Left cardiac atrium (tissue), 1 donor: Measurements from ENCODE around the gene MAP3K2.

GRCh38 chr2:120521964-120522889 is 176.3 kb downstream of the INHBB start:
- PRO-cap = no peak

GRCh38 chr2:120576777-120577309 is 158.8 kb upstream of the GLI2 start:
- PRO-cap = no peak

GRCh38 chr2:120596837-120597462 is 138.7 kb upstream of the GLI2 start:
- PRO-cap = no peak

- PRO-cap = no peak
Observed at GRCh38 chr2:120740782-120741238, 5.1 kb downstream of the GLI2 start.

DNA sequence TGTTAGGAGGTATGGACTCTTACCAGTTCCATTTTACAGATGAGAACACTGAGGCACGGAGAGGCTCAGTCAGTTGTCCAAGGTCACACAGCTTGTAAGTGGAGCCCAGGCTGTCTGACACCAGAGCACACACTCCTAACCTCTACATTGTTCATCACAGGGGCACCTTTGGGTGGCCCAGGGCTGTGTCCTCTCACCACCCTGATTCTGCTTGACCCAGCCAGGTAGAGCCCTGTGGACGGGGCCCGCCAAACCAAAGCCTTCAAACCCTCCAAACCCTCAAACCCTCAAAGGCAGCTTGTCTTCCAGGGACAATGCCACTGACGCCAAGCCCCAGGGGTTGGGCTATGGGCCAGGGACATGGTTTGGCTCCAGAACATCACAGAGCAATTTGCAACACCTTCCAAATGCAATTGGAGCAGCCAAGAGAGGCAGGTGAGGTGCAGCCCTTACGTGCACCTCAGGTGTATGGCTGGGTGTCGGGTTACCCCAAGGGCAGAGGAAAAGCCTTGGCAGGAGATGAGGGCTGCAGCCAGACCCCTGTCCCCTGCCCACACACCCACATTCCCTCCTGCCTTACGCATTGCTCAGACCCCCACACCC is 89.0 kb downstream of the TFCP2L1 start:
- PRO-cap = no peak

DNA sequence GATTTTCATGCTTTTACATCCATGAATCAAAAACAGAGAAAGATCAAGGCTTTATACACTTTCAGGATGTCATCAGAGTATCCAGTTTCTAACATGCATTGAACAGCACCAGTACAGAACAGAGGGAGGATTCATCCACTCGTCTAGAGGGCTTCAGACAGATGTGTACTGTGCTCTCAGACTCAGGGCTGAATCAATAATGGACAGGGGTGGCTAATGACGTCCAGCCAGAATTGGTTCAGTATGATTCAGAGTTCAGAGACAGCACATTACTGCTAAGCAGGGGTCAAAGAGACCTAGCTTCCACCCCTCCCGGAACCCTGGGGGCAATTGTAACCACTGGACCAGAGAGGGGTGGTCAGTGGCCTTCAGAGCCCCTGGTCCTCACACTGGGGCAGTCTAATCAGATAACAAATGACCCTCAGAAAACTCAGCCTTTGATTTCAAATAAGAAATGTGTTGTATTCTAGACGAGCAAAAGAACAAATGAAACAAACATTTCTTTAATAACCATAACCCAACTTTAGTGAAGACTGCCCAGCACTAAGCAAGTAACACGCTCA is 81.2 kb downstream of the CLASP1 start:
- PRO-cap = no peak

GRCh38 chr2:122546047-122546379 is 790.6 kb downstream of the TSN start:
- PRO-cap = no peak

DNA sequence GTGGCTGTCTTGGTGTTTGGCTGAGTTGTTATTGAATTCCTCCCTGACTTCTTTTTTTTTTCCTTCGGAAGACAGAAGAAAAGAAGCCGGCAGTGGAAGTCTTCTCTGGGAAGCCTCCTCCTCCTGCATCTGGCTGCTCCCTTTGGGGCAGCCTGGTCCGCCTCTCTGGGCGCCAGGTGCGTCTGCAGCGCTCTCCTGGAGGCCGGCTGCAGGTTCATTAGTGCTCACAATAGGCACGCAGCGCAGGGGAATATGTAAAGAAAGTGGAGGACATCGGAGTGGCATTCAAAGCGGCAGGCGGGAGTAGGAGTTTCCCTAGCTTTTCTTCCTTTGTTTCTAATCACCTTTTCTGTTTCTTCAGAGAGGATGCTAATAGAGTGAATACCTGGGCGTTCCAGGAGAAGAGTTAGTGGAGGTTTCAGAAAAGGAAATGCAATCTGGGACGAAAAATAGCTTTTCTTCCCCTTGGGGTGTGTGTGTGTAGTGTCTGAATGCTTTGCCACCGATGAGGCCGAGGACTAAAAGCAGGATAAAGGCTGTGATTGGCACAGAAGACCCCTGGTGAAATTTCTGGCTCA is 905.9 kb downstream of the TSN start:
- PRO-cap = no peak

DNA sequence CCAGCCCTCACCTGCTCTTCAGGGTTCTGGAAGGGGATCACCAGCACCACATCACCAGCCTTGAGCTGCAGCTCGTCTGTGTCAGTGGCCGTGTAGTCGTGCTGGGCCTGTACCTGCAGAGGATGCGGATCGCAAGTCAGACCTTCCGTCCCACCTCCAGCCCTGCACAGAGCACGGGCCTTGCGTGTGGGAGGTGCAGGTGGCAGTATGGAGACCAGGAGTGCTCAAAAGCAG is 56.6 kb downstream of the BIN1 start:
- PRO-cap = no peak

- PRO-cap = no peak
Observed at GRCh38 chr2:127054305-127054974, 52.5 kb downstream of the BIN1 start.

DNA sequence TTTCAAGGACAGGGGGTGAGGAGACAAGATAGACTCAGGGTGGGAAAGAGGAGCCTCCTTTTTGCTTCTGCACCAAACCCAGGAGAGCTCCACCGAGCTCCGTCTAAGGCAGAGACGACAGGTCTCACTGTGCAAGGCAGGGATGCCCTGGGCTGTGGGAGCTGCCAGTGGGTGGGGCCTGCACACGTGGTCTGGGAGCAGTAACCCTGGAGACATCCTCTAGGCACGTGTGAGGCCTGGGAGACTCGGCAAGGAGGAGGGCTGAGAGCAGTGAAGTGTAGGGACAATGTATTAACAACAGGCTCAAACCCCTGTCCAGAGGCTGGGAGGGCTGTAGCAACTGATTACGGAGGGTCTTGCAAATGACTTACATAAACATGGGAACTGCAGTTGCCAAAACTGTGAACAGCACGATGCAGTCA is 45.2 kb downstream of the CYP27C1 start:
- PRO-cap = no peak

DNA sequence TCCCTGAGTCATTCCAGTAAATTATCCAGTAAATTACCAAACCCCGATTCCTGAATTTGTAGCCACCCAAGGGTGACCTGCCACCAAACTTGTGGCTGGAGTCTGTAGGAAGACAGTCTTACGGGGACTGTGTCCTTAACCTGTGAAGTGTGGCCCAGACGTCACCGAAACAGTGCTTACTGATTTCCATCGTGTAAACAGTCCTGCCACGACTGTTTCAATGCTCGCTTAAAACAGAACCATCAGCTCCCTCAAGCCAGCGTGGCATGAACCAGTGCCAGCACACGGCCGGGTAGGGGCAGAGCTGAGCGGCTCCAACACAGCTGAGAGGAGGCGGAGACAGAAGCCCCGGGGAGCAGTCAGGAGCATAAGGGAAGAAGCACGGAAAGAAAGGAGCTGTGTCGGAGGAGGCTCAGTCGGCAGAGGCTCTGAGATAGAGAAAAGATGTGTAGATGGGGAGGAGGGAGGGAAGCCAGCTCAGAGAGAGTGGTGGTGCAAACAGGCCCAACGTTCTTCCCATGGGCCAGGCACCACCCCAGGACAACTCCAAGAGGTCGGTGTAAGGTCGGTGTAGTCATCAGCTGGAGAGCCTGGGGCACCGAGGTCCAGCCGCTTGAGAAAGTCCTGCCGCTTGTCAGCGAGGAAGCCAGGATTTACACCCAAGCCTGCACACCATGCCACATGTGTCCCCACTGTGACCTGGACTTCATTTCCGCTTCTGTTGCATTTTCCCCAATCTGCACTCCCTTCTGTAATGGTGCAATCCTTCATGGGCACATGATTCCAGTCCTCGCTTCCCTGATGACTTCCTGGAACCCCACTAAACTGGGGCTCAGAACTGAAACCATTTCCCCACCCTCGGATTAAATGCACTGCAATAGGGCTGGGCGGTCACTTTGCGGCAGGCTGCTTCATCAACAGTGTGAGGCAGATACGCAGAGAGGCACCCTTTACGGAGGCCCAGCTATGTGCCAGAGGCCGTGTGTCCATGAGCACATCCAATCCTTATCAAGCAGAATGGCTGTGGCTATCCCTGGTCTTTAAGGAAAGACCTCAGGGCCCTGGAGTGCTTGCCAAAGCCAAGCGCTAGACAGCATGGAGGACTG is 43.6 kb downstream of the CYP27C1 start:
- PRO-cap = no peak

GRCh38 chr2:127205524-127205788 is 14.6 kb downstream of the CYP27C1 start:
- PRO-cap = no peak

- PRO-cap = no peak
Observed at GRCh38 chr2:127257092-127257869, 36.7 kb downstream of the ERCC3 start.

GRCh38 chr2:127330715-127331366 is 36.9 kb upstream of the ERCC3 start:
- PRO-cap = no peak

DNA sequence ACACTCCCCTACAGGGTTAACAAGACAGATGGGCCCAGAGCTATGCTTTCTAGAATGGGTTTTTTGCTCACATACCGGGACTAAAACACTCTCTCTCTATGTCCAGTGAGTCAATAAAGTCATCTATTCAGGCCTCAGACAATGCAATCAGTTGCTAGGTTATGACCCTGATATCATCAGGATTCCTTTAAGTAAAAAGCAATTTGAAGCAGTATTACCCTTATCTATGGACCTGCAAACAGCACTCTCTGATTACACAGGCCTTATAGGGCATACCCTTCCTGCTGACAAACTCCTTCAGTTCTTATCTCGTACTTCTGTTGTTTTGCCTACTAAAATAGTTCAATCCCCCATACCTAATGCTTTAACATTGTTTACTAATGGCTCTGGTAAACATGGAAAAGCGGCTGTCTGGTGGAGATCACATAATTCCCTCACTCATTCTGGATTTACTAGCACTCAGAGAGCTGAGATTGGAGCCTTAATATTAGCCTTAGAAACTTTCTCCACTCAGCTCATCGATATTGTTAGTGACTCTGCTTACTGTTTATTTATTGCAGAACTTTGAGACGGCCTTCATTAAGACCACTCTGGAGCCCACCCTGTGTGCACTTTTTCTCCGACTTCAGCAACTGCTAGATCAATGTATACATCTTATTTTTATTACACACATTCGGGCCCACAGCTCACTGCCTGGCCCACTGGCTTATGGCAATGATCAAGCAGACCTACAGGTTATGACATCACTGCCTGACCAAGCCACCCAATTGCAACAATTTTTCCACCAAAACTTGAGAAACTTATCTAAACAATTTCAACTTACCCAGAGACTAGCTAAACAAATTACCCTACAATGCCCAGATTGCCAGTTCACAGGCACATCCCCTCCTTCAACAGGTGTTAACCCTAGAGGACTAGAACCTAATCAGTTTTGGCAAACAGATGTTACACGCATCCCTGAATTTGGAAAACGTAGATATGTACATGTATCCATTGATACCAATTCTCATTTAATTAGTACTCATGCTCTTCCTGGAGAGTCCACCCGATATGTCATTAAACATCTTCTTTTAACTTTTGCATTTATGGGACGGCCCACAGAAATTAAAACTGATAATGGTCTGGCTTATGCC is 13.7 kb downstream of the MAP3K2 start:
- PRO-cap = no peak

DNA sequence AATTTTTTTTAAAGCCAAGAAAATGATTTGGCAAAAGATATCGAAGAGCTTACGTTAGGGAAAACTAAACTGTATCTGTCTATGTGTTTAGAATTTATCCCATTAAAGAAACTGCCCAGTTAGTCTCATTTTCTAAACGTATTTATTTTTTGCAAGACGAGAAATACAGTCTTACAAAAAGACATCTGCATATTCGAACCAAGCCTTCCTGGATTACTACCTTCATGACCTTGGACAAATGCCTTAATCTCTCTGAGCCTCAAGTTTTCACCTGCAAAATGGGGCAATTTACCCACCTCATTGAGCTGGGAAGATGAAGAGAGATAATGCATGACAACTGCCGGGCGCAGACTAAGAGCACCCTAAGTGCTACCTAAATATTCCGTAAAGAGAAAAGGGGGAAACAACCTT is 1.1 kb downstream of the MAP3K2 start:
- PRO-cap = no peak

- PRO-cap = bidirectional peak, plus-strand start at chr2:127387472, minus-strand start at chr2:127387256; unidirectional peak, minus-strand start at chr2:127387753; bidirectional peak, plus-strand start at chr2:127388222, minus-strand start at chr2:127387971
Observed at GRCh38 chr2:127387081-127388083, at the start of gene MAP3K2. MAP3K2 (minus strand) TSS chr2:127387975.

DNA sequence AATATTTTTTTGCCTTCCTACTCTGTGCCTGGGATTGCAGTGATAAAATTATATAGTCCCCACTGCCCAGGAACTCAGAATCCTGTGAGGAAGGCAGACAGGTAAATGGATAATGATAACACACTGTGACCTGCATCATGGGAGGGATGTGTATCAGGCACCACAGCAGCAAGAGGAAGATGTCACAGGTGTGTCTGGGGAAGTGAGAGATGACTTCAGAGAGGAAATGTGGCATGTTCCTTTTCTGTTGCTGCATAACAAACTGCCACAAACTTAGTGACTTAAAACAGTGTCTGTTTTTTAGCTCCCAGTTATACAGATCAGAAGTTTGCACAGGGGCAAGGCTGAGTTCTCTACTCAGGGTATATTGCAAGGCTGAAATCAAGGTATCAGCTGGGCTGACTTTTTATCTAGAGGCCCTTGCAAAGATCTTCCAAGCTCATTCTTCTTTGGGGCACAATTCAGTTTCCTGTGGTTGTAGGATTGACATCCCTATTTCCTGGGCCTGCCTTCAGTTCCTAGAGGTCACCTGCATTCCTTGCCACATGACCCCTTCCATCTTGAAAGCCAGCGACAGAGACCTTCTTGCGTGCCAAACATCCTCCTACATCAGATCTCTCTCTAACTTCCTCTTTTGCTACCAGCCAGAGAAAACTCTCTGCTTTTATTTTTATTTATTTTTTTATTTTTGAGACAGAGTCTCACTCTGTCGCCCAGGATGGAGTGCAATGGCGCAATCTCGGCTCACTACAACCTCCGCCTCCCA is 2.1 kb upstream of the MAP3K2 start:
- PRO-cap = no peak

DNA sequence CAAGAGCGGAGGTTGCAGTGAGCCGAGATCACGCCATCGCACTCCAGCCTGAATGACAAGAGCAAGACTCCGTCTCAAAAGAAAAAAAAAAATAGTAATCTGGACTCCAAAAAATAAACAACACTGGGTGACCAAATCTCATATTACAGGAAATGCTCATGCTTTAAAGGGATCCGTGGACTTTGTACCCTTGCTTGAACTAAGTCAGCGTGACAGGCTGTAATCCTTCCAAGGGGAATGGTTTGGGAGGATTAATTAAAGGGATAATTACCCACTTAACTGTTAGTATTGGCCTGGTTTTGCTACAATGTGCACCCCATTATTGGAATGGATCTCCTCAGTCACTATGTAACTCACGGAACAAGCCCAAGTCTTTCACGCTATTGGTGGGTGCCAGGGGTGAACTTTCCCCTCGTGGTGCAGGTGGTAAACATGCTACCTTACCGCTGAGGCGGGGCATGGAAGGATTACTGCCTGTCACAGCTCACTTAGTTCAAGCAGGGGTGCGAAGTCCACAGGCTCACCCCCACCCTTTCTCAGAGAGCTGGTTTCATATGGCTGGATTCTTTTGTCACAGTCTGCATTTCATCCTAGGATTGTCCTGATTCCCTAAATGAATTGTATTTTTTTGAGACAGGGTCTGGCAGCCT is 36.8 kb downstream of the PROC start:
- PRO-cap = no peak